ENCODE measurements around a stretch of chr20.

DNA sequence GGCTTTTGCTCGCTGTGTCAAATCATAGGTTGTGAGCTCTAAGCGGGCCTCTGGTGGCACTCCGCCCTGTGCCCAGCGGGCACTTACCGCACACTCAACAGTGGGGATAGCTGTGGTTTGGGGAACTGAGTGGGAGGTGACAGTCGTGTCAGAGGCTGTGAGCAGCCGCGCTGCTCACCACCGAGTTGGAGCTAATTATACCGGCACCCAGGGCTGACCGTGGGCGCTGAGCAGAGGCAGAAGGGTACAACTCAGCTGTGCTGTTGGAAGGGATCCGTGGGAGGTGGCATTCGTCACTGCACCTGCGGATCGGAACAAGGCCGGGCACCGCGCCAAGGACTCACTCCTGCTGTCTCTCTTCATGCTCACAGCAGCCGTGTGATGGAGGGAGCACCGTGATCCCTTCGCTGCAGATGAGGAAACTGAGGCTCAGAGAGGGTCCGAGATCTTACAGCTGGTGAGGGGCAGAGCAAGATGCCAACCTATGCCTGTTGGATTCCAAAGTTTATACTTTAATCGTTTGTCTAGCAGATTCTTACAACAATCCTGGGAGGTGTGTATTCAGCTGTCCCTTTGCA, 611 bp upstream of the ELMO2 start:
- RRBS: no CpG with 5 or more reads among the region's 24 CpGs

- RRBS: no CpG with 5 or more reads among the region's 3 CpGs
Observed at GRCh38 chr20:46550713-46550943, 174 bp upstream of the OCSTAMP start.

GRCh38 chr20:46640635-46641209, 10.5 kb downstream of the SLC13A3 start:
- RRBS: 44% methylated on average over 5 of the region's 12 CpGs

GRCh38 chr20:47235896-47236692, 120.4 kb downstream of the ZMYND8 start:
- RRBS: no CpG with 5 or more reads among the region's 14 CpGs

- RRBS: no CpG with 5 or more reads among the region's 5 CpGs
Observed at GRCh38 chr20:47328986-47329459, 27.5 kb downstream of the ZMYND8 start.

DNA sequence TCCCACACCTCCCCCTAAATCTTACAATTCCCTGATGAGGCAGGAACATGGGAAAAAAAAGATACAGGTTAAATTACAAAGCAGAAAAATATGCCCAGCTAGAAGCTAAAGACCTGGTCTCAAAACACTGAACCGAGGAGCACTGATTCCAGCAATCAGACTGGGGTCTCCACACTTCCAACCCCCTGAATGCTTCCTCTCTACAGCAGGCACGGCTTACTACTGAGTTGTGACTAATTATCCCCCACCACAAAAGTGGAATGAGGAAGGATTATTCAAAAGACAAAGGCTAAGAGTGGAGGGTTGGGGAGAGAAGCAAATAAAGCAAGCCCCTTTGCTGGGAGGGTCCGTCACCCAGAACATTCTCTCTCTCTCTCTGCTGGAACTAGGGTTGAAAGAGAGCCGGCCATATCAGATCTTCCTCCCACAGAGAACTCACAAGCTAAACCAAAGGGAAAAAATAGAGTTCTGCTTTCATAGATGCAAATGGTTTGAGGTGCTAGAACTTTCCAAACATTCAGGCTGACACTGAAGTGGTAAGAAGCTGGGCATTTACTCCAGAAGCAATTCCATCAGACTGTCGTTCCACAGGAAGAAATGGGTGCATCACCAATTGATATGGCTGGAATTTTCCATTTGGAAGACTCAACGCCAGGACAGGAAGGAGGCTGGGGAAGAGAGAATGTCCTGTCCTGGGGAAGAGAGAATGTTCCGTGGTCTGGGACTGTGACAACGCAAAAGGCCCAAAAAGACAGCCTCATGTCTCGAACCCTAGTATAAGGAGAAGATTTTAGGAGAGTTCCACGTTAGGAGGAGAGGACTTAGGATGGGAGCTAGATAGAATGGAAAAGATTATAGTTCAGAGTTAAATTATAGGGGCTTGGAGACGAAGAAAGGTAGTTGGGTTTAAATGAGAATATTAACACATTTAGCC, 7.9 kb downstream of the ZMYND8 start:
- RRBS: no CpG with 5 or more reads among the region's 11 CpGs

- RRBS: 18% methylated on average over 1 of the region's 33 CpGs
Observed at GRCh38 chr20:47357273-47358119, 997 bp upstream of the ZMYND8 start.

- RRBS: no CpG with 5 or more reads among the region's 32 CpGs
Observed at GRCh38 chr20:47360164-47361428, 4.1 kb upstream of the ZMYND8 start.

DNA sequence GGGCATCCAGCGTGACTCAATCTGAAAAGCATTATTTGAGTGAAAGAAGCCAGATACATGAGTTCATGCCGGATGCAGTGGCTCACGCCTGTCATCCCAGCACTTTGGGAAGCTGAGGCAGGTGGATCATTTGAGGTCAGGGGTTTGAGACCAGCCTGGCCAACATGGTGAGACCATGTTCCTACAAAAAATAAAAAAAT, 38.1 kb upstream of the NCOA3 start:
- RRBS: no CpG with 5 or more reads among the region's 3 CpGs

GRCh38 chr20:47521246-47521729, 19.6 kb downstream of the NCOA3 start:
- RRBS: no CpG with 5 or more reads among the region's 10 CpGs

GRCh38 chr20:47646991-47647369, 138.3 kb downstream of the SULF2 start:
- RRBS: no CpG with 5 or more reads among the region's 2 CpGs

DNA sequence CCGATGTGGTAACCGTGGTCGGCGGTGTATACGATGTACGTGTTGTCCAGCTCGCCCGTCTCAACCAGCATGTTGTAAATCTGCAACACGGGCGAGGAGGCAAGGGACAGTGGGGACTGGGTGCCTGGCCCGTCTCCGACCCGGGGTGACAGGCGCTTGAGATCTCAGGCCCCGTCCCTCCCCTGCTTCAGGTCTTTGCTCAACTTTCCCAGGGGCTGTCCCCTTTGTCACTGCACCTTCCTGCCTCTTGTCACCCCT, 102.3 kb downstream of the SULF2 start:
- RRBS: no CpG with 5 or more reads among the region's 15 CpGs

GRCh38 chr20:47757026-47757723, 28.1 kb downstream of the SULF2 start:
- RRBS: no CpG with 5 or more reads among the region's 26 CpGs

- RRBS: no CpG with 5 or more reads among the region's 16 CpGs
Observed at GRCh38 chr20:48024947-48025576, 239.8 kb upstream of the SULF2 start.

- RRBS: 56% methylated on average over 2 of the region's 9 CpGs
Observed at GRCh38 chr20:48286850-48287776, 501.8 kb upstream of the SULF2 start.

DNA sequence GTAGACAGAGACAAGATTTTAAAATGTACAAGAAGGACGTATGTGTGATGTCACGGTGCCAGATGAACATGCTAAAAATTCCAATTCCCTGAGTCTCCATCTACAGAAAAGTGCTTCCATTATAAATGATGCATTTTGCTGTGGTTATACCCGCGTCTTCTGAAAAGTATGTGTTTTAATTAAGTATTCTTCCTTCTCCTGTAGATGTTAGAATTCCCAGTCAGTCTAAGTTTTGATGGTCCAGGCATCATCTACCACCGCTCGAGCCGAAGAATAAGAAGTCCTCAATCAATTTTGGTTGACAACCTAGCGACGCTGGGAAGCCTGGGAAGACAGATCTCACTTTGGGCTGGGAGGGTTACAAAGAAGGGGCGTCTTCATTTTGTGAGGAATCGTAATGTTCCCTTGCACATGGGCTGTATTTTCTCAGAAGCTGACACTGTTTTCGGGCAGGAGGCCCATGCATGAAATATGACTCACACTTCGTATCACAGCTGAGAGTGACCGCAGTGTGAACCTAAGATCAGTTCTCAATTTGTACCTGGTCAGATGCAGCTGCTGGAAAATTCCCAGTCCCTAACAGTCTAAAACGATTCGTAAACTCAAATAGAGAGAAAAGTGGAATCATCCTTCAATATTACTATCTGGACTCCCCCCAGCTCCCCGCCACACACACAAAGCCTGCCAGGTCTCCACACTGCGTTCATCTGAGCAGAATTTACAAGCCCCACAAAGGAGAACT, 488.8 kb downstream of the PREX1 start:
- RRBS: no CpG with 5 or more reads among the region's 18 CpGs

DNA sequence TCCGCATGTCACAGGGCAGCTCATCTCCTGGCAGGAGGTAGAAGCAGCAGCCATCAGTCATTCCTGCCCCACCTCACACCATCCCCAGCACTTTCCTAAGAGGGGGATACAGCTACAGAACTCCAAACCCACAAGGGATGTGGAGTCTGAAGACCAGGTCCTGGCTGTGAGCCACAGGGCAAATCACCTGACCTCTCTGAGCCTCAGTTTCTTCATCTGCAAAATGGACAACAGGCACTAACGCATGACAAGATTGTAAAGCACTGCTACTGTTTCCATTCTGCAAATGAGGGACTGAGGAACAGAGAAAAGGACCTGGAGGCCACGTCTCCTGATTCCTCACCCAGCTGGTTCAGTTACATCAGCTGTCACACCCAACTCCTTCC, 185.3 kb downstream of the PREX1 start:
- RRBS: no CpG with 5 or more reads among the region's 3 CpGs

GRCh38 chr20:48656906-48657446, 170.8 kb downstream of the PREX1 start:
- RRBS: no CpG with 5 or more reads among the region's 12 CpGs

- RRBS: no CpG with 5 or more reads among the region's 8 CpGs
Observed at GRCh38 chr20:48719152-48719751, 108.5 kb downstream of the PREX1 start.

DNA sequence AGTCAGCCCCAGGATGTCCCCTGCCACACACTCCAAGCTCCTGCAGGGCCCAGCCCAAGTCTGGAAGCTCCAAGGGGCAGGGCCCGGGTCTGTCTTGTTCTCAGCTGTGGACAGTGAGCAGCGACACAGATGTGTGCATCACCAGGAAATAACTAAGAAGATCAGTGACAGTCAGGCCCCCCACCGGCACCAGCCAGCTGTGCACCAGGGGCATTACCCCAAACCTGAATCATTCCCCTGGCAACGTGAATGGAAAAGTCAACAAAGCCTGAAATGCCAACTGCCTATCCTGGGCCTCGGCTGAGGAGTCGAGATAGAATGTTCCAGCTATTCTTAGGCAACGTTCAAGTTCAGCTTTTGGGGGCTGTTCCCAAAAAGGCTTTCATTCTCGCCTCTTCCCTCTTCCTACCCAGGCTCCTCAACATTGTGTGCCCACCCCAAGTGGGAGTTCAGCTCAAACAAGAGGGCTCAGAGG, 105.0 kb downstream of the PREX1 start:
- RRBS: 17% methylated on average over 2 of the region's 8 CpGs

Measured in islet of Langerhans (tissue), 1 donor.